HGPS cell (cell line): Measurements from ENCODE around the genes NSD2 and NAT8L.

- RRBS, result 21% methylated on average over 2 of the region's 11 CpGs
These were observed 14.1 kb downstream of the CTBP1 start for GRCh38 chr4:1234914-1235163.

DNA sequence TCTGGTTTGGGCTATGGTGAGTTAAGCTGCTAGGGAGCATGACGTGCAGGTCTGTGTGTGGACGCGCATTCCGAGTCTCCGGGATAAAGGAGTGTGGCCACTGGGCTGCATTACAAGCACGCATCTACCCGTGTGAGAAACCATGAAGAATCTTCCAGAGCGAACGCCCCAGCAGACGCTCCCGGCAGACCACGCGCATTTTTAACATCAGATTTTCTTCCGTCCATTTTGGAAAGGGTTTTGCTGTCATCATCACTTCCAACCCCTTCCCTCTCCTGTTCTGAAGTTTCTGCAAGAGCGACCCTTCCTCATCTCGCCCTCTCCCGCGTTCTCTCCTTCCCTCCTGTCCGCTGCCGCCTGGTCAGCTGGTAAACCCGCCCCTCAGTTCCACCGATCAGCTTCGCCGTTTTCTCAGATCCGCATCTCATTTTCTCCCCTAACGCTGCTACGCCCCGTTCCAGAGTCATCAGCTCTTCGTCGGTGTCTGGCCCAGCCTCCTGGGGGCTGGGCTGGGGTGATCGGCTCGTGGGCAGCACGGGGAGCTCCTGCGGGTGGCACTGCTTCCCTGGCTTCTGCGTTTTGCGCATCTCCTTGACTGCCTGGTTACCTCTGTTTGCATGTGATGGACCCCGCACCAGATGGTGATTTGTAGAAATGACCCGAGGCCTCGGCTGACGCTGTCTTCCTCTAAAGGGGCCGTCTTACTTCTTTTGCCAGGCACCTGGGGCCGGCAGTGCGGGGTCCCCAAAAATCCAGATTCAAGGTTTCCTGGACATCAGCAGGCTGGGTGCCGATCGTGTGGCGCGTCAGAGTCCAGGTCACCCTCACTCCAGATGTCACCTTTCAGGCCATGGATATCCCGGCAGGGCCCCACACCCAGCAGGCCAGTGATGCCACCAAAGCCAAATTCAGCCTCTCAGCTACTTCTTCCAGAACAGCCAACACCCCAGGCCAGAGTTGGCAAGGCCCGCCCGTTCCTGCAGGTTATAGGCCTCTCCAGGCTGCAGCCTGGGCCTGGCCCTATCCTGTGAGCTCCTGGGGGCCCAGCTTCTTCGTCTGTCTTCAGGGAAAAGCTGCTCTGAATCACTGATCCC, 13.4 kb downstream of the CTBP1 start:
- RRBS, result 85% methylated on average over 8 of the region's 51 CpGs

DNA sequence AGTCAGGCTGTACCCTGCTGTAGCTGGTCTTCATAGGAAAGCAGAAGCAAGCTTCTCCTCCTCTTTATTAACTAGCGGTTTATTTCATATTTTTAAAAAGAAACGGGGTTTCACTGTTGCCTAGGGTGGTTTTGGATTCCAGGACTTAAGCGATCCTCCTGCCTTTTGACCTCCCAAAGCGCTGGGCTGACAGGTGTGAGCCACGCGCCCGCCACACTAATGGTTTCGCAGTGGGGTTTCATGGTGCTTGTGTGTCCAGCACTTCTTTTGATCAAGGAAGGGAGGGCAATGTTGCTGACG, 1.3 kb downstream of the MAEA start:
- RRBS, result no CpG with 5 or more reads among the region's 9 CpGs

DNA sequence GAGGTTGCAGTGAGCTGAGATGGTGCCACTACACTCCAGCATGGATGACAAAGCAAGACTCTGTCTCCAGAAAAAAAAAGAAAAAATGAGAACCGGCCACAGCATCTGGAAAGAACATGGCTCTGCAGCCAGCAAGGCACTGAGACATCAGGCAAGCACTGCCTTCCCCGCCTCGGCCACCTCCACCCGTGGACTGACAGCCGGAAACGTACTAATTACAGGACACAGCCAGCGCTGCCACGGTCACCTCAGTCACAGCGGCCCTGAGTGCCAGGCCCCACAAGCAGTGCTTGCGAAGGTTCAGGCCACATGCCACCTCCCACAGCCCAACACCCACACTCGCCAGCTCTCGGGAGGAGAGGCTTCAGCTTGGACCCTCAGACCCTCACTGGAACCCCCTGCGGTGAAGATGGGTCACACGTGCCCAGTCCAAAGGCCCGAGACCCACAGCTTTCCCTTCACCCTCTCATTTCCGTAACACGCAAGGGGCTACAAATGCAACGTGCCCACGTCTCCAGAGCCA, 16.8 kb downstream of the FAM53A start:
- RRBS, result no CpG with 5 or more reads among the region's 19 CpGs

GRCh38 chr4:1691649-1692192, 7.6 kb upstream of the FAM53A start:
- RRBS, result no CpG with 5 or more reads among the region's 7 CpGs

DNA sequence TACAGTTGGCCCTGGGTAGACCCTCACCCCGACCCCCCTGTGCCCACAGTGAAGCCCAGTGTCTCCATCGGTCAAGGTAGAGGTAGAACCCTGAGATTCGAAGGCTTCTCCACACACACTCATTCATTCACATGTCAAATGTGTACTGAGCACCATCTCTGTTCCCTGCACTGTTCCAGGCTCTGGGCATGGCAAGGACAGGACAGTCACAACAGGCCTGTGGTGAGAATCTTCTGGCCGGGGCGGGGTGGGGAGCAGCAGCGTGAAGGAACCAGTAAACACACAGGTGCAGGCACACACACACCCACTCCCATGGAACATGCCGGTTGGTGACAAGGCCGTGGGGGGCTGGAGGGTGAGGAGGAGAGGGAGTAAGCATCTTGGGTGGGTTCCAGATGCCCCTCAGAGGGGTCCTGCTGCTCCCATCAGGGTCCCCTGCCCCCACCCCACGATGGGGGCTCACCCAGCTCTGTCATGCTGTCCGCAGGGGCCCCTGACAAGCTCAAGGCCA, 29.5 kb downstream of the TACC3 start:
- RRBS, result 88% methylated on average over 4 of the region's 10 CpGs

DNA sequence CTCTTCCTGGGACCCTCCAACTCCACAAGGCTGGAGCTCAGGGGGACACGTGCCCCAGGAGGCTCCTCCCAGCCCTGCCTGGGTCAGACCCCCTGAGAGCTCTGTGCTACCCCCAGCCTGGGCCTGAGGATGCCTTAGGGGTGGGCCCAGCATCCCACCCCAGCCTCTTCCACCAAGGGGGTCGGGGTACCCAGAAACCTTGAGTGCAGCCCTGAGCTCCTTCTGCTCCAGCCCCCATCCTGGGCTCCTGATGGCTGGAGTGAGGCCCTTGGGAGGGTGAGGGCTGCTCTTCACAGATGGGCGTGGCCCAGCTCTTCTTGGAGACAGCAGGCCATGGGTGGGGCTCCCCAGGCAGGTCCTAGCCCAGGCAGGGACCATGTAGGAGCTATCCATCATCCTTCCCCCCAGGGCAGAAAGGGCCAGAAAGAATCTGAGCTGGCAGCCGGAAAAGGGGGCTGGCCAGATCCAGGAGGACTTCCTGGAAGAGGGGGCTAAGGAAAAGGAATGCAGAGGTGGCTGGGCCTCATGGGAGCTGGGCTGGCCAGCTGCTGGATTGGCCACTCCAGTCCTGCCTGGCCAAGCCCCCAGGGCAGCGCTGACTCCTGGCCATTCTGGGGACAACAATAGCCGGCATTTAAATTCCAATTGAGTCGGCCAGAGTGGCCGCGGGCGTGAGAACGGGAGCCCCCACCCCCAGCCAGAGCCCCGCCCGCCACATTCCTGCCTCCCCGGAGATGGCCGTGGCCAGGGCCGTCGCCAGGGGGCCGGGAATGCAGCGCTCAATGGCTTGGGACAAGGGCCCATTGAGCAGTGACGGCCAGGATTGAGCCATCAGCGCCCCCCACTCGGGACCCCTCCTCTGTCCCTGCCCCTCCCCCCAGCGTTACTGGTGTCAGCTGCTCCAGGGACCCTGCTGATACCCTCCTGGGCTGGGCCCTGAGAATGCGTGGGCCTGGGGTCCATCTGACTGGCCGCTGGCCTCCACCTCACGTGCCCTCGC, 15.2 kb upstream of the FGFR3 start:
- RRBS, result 13% methylated on average over 9 of the region's 27 CpGs

- RRBS, result no CpG with 5 or more reads among the region's 6 CpGs
These were observed 2.6 kb downstream of the FGFR3 start for GRCh38 chr4:1795649-1796149.

GRCh38 chr4:1814401-1814743, 21.3 kb downstream of the FGFR3 start:
- RRBS, result no CpG with 5 or more reads among the region's 9 CpGs

DNA sequence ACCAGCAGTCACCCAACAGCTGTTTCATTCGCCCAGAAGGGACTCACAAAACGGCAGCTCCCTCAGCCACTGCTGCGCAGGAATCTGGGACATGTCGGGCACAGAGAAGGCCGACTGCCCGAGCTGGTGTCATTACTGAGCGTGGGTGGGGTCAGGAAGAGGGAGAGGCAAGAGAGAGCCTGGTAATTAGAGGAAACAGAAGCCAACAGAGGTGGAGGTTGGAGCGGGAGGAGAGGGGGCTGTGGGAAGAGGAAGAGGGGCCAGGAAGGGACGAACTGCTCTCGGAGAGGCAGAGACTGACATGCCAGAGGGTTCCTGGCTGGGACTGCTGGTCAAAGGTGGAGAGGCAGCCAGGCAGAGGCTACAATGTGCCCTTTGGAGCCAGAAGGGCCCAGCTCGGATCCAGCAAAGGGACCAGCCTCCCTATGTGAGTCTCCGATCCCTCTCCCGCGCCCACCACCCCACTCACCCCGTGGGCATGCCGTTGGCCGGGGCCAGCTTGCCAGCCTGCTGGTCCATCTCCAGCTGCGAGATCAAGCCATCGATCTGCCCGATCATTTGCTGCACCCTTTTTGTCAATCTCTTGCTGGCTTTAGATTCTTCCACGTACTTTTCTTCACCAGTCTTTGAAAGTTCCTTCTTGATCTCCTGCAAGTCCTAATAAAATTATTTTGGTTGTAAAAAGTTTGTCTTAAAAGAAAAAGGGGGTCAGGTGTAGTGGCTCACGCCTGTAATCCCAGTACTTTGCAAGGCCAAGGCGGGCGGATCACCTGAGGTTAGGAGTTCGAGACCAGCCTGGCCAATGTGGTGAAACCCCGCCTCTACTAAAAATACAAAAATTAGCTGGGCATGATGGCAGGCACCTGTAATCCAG, 23.4 kb downstream of the FGFR3 start:
- RRBS, result no CpG with 5 or more reads among the region's 26 CpGs

GRCh38 chr4:1826653-1827331, 29.2 kb downstream of the LETM1 start:
- RRBS, result no CpG with 5 or more reads among the region's 28 CpGs

- RRBS, result 1% methylated on average over 92 of the region's 178 CpGs
These were observed at the start of gene NSD2 for GRCh38 chr4:1870675-1871760. NSD2 (plus strand) TSS chr4:1871393.

GRCh38 chr4:1887395-1888027, 16.3 kb downstream of the NSD2 start:
- RRBS, result no CpG with 5 or more reads among the region's 5 CpGs

DNA sequence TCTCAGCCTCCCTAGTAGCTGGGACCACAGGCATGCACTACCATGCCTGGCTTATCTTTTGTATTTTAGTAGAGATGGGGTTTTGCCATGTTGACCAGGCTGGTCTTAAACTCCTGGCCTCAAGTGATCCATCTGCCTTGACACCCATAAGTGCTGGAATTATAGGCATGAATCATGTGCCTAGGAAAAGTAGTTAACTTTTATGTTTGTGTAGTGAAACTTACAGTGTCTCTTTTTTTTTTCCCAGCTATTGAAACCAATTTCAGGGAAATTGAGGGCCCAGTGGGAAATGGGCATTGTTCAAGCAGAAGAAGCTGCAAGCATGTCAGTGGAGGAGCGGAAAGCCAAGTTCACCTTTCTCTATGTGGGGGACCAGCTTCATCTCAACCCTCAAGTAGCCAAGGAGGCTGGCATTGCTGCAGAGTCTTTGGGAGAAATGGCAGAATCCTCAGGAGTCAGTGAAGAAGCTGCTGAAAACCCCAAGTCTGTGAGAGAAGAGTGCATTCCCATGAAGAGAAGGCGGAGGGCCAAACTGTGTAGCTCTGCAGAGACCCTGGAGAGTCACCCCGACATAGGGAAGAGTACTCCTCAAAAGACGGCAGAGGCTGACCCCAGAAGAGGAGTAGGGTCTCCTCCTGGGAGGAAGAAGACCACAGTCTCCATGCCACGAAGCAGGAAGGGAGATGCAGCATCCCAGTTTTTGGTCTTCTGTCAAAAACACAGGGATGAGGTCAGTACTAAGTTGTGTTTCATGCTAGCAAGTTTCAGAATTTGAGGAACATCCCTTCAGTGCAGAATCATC, 46.9 kb downstream of the NSD2 start:
- RRBS, result no CpG with 5 or more reads among the region's 5 CpGs

GRCh38 chr4:2058271-2059390, at the start of gene NAT8L:
NAT8L (plus strand) TSS chr4:2059327.
- RRBS, result 3% methylated on average over 88 of the region's 153 CpGs

GRCh38 chr4:2071821-2072601, 12.9 kb downstream of the NAT8L start:
- RRBS, result 27% methylated on average over 1 of the region's 20 CpGs

- RRBS, result 64% methylated on average over 1 of the region's 23 CpGs
These were observed 7.9 kb upstream of the HAUS3 start for GRCh38 chr4:2249669-2250320.

DNA sequence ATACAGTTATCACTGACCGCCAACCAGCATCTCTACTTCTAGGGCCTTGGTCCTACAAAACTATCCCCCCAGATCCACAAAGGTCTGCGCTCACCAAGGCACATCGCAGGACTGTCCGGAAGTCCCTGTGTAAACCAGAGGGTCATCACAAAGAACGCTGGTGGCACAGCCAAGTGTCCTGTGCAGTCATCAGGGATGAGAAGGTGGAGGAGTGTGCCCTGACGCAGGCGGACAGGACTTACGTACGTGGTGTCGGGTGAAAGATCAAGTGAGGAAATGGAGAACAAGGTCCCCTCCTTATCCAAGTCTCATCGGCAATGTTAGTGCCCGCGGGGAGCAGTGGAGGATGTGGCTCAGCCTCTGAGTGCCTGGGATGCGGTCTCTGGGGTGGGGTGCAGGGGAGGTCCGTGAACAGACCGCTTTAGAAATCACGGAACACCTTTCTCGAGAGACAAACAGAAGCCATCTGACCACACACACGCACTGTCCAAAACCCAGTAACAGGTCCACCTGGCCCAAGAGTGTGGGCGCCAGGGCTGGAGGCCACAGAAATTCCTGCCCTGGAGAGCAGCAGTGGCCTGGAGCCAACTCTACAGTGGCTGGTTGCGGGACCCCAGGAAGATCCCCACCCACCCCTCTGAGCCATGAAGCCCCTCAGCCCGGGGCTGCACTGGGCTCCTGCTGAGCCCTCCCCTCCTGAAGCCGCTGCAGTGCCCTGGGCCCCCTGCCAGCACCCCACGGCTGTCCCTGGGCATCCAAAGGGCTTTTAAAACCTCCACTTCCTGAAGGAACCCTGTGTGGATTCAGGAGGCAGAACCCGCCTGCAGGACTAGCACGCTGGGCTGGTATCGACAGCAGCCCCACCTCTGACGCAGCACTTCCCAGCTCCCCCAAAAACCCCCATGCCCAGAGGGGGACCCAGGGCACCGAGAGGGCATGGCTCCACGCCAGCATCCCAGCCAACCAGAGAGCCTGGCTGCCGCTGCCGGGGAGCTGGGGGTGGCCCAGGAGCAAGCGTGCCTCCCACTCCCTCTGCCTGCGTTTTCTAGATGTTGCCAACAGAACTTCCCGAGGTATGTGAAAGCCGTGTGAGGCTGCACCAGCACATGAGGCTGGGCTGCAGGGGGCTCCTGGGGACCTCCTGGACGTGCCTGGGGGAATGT, 6.6 kb downstream of the MXD4 start:
- RRBS, result no CpG with 5 or more reads among the region's 37 CpGs

- RRBS, result no CpG with 5 or more reads among the region's 13 CpGs
These were observed 4.9 kb downstream of the MXD4 start for GRCh38 chr4:2256890-2257465.

- RRBS, result no CpG with 5 or more reads among the region's 13 CpGs
These were observed 28.9 kb upstream of the MXD4 start for GRCh38 chr4:2290793-2291214.